Cardiac muscle cell (in vitro differentiated cells and primary cell): ENCODE data around the genes FAM136A and SPR.

DNA sequence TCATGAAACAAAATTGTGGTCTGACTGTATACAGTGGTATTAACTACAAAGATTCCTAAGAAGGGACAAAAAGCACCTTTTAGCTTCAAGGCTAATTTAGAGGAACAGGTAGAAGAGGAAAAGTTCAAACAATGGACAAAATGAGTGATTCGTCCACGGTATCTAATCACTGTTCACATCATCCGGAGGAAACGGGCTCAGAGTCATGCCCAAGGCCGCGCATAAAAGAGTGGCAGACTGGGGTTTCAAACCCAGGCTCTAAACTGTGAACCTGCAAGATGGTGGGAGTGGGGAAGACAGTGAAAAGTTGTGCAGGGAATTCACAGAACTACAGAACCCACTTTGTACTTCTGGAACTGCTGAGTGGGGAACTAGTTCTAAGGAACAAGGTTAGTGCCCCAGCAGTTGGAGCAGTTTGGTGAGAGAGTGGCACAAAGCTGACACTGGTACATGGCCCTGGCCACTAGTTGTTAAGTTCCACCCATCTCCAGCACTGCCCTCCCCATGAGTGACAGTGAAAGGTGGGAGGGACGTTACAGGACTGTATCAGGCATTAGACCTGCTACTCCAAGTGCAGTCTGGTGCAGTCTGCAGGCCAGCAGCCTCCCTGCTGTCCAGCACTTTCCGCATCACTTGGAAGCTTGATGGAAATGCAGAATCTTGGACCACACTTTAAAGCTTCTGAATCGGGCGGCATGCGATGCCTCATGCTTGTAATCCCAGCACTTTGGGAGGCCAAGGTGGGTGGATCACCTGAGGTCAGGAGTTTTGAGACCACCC is 47.5 kb downstream of the C2orf42 start:
- RAMPAGE, long total RNA = no peak
- RRBS = no CpG with 5 or more reads among the region's 11 CpGs

GRCh38 chr2:70301738-70302550 is at the start of gene FAM136A:
FAM136A (minus strand) TSS chr2:70302067.
- RAMPAGE, long total RNA = start-site peak on the minus strand at chr2:70301997-70302067, 3,822 and 2,578 reads in 2 replicates
- RRBS = 2% methylated on average over 27 of the region's 61 CpGs

DNA sequence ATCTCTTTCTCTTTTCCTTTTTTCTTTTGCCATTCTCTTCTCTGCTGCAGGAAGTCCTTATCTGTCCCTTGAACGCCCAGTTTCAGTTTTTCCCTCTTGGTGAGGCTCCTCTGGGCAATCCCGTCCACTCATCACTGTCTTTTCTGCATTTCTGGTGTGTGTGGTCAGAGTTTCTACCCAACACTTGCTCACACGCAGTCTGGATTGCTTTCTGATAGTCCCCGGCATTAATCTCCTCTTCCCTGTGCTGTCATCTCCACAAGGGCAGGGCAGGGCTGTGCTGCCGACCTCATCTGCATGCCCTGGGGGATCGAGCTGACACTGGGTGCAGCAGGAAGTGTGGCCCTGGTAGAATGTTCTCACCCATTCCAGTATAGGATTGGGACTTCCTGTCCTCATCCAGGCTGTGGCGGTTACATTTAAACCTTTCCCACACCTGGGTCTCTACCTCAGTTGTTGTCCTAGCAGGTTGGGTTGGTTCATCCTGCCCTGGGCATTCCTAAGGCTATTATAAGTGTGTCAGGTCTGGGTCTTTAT is 79.9 kb upstream of the FAM136A start:
- RAMPAGE, long total RNA = no peak
- RRBS = no CpG with 5 or more reads among the region's 7 CpGs

DNA sequence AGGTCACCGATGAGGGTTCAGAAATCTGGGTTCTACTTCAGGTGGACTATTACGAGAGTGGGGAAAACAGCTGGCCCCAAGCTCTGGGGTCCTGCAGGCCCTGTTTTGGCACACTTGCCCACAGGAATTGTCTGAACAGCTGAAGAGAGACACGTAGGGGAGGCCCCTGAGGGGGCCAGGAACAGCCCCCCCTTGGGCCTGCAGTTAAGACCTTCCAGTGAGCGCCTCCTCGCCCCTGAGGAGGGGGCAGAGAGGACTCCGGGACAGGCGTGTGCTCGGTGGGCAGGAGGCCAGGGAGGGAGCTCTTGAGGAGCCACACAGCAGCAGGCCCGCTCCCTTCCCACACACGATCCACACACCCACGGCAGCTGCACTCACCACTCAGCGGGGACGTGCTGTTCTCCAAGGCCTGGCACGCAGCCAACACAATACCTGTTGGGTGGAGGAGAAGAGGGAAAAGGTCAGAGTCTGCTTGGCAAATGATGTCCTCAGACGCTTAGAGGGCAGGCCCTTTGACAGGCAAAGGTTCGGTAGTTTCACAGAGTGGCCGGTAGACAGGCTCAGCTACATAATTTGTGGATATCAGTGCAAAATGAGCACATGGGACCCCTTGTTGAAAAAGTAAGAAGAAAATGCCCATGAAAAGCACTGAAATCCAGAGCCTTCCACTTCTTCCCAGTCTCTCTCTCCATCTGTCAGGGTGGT is 39.0 kb downstream of the TGFA start:
- RAMPAGE, long total RNA = no peak
- RRBS = no CpG with 5 or more reads among the region's 17 CpGs

GRCh38 chr2:70527333-70528158 is 26.1 kb downstream of the TGFA start:
- RAMPAGE, long total RNA = no peak
- RRBS = no CpG with 5 or more reads among the region's 5 CpGs

DNA sequence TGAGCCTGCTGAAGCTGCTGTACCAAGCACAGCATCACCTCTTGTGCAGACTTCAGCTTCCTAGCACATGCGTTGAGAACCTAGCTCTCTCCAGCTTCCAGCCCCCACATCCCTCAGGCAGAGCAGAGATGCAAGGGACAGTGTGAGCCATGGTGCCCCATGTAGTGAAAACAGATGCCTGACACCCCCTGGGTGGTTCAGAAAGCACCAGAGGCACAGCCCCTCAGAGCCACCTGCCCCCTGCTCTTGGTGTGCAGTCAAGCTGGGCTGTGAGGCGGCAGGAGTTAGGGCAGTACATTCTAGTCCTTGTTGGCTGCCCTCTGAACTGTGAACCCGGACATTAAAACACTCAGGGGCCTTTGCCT is 52.7 kb downstream of the ADD2 start:
- RAMPAGE, long total RNA = no peak
- RRBS = no CpG with 5 or more reads among the region's 3 CpGs

- RAMPAGE, long total RNA = no peak
- RRBS = no CpG with 5 or more reads among the region's 3 CpGs
These were observed 16.1 kb upstream of the CD207 start for GRCh38 chr2:70851761-70852127.

GRCh38 chr2:71132961-71133565 is 2.6 kb downstream of the MPHOSPH10 start:
- RAMPAGE, long total RNA = no peak
- RRBS = no CpG with 5 or more reads among the region's 4 CpGs

GRCh38 chr2:71277413-71278292 is 50.8 kb upstream of the PAIP2B start:
- RAMPAGE, long total RNA = no peak
- RRBS = 2% methylated on average over 7 of the region's 21 CpGs

DNA sequence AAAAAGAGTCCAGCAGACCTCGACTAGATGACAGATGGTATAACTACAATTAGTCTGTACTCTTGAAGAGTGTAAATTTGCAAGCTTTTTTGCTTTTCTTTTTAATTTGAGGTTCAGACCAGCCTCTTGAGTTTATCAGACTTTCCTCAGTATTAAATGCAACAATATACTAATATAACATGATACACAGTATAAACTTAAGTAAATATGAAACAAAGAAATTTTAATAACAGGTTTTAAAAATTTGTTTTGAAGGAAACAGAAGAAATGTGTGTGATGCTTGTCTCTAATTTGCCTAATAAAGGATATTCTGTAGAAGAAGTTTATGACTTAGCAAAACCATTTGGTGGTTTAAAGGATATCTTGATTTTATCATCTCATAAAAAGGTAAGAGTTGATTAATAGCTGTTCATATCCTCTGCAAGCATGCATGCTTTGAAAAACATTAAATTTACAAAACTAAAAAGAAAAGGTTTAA is 64.8 kb upstream of the DYSF start:
- RAMPAGE, long total RNA = no peak
- RRBS = no CpG with 5 or more reads among the region's 1 CpG

DNA sequence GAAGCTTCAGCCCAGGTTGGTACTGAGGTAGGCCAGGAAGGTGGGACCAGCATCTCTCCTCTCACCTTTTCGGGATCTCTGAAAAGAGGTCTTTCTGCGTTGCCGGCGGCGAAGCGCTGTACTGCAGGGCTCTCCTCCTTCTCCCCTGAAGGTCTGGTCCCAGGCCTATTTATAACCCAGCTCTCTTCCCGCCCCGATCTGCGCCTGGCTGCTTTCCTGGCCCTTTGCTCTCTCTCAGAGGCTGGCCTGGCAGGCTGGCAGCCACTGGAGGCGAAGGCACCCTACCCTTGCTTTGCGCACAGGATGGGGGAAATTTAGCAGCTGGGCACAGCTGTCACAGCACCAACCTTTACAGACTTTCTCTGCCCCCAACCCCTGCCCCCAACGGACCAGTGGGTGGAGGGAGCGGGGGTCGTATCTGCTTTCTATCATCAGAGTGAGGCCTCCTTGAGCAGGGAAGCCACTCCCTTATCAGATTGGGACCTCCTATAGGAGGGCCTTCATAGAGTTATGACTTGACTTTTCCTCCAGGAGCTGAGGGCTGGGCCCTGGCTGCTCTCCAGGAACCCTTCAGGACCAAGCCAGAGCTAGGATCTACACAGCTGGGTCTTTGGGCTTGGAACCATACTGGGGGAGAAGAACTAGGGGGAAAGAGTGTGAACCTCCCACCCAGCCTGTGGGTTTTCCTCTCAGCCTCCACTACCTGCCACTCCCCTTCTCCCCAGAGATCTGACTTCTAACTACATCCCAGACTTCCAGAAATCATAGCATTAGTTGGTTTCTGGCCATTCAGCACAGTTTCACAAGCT is 12.0 kb upstream of the DYSF start:
- RAMPAGE, long total RNA = no peak
- RRBS = no CpG with 5 or more reads among the region's 14 CpGs

GRCh38 chr2:71455223-71456217 is 11.0 kb upstream of the DYSF start:
- RAMPAGE, long total RNA = no peak
- RRBS = no CpG with 5 or more reads among the region's 7 CpGs

DNA sequence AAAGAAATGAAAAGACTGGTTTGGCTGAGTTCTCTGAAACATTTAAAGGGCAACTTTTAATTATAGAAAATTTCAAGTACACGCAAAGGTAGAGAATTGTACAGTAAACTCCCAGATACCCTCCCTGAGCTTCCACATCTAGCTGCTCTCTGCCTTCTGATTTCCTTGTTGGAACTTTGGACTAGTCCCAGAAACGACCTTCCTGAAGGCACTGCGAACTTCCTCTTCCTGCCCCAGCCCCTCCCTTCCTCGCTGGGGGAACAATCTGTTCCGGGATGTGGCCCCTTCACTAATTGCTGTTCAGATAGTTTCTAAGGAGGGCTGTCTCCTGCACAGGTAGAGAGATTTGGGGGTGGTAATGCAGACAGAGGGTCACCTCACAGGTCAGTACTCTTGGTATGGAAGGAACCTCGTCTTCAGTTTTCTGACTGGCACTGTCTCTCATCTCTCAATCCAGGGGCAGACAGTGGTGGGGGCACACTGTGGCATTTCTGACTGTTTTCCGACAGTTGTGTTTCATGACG is 78.8 kb downstream of the DYSF start:
- RAMPAGE, long total RNA = no peak
- RRBS = no CpG with 5 or more reads among the region's 8 CpGs

GRCh38 chr2:71685337-71686065 is 219.0 kb downstream of the DYSF start:
- RAMPAGE, long total RNA = no peak
- RRBS = 55% methylated on average over 5 of the region's 11 CpGs

GRCh38 chr2:71700601-71701554 is 234.4 kb downstream of the DYSF start:
- RAMPAGE, long total RNA = no peak
- RRBS = 10% methylated on average over 1 of the region's 25 CpGs

DNA sequence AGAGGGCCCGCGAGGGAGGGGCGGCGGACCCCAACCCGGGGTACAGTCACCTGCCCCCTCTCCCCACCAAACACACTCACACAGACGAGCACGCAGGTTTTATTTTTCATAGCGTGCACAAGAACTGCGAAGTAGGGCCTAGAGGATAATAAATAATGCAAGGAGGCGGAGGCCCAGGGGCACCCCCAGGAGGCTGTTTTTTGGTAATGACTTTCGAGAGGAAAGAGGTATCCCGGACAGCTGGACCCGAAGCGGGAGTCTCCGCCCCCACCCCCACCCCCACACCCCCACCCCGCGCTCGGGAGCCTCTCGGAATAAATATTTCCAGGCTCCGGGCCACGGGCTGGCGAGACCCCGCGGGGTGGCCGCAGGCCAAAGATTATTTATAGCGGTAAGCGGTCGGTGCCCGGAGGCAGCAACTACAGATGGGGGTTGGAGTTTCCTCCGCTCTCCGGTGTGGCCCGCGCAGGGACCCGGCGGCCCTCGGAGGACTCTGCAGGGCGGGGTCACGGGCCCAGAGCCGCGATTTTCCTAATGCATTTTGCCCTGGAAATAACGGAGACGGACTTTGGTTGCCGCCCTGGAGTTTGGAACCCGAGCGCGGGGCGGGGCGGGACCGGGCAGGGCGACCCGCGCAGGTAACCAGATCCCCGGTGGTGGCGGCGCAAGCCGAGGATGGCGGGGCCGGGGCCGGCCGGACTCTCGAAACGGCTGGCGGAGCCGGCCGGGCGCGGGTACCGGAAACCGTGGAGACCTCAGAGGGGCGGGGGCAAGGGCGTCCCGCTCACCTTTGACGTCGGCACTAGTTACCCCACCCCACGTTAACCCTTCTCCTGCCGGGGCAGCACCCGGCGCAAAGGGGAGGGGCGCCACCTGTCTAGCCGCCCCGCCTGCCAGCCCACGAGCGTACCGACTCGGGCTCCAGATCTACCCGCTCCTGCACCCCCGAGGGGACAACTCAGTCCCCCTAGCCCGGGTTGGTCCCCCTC is 3.1 kb downstream of the CYP26B1 start:
- RAMPAGE, long total RNA = no peak
- RRBS = 3% methylated on average over 28 of the region's 88 CpGs

GRCh38 chr2:72476703-72478009 is 329.5 kb upstream of the CYP26B1 start:
- RAMPAGE, long total RNA = no peak
- RRBS = no CpG with 5 or more reads among the region's 4 CpGs

- RAMPAGE, long total RNA = no peak
- RRBS = no CpG with 5 or more reads among the region's 1 CpG
These were observed 144.8 kb downstream of the EXOC6B start for GRCh38 chr2:72681030-72681488.

GRCh38 chr2:72781585-72781941 is 44.3 kb downstream of the EXOC6B start:
- RAMPAGE, long total RNA = no peak
- RRBS = no CpG with 5 or more reads among the region's 6 CpGs

DNA sequence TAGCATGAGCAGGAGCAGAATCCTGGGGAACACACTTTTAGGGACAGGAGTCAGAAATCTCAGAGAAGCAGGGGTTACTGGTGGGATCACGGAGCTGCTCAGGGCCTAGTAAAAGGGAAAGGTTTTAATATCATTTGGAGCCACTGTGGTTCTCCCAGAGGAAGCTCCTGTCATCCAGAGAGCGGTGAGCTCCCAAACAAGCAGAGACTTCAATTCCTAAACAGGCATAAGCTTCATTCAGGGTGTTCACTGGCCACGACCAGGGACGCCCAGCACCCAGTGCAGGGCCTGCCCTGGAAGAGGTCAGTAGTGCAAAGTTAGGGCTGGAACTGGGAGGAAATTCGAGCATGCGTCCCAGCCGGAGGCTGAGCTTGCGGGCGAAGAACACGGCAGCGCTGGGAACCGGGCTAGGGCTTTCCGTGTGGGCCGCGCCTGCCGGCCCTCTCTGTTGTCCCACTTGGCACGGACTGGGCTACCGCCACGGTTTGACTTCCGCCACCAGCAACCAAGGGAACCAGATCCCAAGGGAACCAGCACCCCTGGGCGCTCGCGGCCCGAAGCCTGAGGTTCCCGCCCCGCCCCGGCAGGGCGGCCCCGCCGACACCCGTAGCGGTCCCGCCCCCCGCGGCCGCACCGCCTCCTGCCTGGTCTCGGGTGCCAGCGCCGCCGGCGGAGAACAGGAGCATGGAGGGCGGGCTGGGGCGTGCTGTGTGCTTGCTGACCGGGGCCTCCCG is at the start of gene SPR:
TSS of gene SPR (plus strand) at position 660 of the 734 bp plus-strand sequence.
- RAMPAGE, long total RNA = no peak
- RRBS = 3% methylated on average over 21 of the region's 46 CpGs